Iris pigment epithelial cell (primary cell): ENCODE measurements around a stretch of chr1.

DNA sequence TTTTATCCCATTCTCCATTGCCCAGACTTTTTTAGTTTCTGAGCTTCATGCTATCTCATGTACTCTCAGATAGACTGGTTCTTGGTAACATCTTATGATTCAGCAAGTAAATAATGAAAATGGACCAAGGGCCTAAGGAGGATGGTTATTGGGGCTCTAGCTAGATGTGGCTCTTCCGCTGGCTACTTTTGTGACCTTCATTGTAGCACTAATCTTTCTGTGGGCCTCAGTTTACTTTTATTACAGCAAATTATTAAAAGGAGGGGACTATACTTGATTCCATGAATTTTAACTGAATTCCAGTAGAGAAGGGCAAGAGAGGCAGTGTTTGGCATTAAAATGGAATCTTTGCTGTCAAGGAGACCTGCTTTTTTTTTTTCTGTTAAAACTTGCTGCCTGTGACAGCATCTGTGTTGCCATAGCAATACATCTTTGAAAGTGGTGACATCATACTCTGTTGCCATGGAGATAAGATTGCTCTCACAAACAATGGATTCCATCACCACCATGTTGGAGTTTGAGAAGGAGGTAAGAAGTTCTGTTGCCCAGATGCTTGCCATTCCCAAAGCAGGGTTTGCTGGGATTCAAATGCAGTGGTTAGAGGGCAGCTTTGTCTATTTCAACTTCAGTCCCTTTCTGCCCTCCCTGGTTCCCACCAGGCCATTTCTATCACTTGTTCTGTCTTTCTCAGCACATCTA is 150.0 kb downstream of the PLXNA2 start:
- RRBS: no CpG with 5 or more reads among the region's 1 CpG

GRCh38 chr1:208202918-208203747 is 41.1 kb downstream of the PLXNA2 start:
- RRBS: no CpG with 5 or more reads among the region's 12 CpGs

DNA sequence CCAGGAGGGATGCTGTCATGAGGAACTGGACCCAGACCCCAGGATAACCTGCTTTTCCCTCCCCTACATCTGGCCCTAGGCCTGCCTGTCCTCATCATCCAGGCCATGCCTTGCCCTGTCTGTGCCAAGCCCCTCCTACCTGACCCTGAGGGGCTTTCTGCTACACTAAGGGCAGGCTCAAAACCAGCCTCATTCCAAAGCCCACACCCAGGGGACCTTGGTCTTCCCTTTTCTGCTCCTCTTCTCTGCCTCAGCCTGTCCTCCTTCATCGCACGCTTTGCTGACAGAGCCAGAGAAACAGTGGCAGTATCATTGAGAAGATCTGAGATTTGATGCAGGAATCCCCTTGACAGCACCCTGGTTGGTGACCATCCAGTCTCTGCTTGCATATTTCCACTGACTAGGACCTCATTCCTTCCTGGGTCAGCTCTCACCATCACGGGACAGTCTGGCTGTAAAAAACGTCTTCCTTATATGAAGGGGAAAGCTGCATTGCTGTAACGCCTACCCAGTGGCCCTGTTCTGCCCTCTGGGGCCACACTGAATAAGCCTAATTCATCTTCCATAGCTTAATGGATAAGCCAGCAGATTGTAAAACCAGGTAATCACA is 38.8 kb downstream of the PLXNA2 start:
- RRBS: no CpG with 5 or more reads among the region's 5 CpGs

- RRBS: no CpG with 5 or more reads among the region's 6 CpGs
Observed at GRCh38 chr1:209133056-209133474, 450.4 kb upstream of the CAMK1G start.

GRCh38 chr1:209383849-209384480 is 199.5 kb upstream of the CAMK1G start:
- RRBS: no CpG with 5 or more reads among the region's 4 CpGs

GRCh38 chr1:209427670-209429005 is 155.4 kb upstream of the CAMK1G start:
- RRBS: no CpG with 5 or more reads among the region's 21 CpGs

DNA sequence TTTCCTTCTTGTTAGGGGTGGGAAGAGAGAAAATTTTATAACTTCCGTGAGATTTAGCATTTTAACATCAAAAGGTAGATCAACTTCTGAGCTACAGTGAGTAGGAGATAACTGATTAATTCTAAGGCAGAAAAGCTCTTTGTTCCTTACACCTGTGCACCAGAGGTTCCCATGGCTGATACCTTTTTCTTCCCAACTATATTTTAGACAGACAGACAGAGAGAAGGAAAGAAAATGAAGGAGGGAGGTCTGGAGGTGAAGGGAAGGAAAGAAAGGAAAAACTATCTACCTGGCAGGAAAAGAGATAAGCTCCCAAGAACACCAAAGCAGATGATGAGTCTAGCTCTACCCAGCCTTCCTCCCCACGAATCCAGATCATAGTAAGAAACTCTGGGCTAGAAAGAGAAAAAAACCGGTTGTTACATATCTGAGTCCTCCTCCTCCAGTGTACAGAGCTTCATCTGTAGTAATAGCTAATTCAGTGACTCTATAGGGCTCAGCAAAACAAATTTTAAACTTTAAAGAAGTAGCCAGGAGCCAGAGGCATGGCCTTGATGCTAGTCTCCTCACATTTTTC is 1.5 kb downstream of the G0S2 start:
- RRBS: no CpG with 5 or more reads among the region's 3 CpGs

GRCh38 chr1:209765865-209766546 is 10.2 kb downstream of the TRAF3IP3 start:
- RRBS: no CpG with 5 or more reads among the region's 5 CpGs

DNA sequence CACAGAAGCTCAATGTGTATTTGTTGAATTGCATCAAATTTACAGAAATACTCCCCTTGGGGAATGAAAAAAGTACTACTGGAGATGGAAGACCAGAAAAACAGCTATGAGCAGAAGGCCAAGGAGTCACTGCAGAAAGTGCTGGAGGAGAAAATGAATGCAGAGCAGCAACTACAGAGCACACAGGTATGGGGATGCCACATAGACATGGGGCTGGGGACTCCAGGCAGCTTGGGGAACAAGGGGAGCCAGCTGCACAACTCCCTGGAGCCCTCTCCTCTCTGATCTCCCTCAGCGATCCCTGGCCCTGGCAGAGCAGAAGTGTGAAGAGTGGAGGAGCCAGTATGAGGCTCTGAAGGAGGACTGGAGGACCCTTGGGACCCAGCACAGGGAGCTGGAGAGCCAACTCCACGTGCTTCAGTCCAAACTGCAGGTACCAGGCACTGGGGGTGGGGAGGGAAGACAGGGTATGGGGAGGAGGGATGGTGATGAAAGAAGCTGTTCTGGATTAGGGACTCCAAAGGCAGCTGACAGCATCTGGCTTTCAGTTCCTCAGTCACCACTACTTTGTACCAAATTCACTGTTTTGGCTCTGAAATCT is 9.0 kb downstream of the C1orf74 start:
- RRBS: no CpG with 5 or more reads among the region's 2 CpGs

DNA sequence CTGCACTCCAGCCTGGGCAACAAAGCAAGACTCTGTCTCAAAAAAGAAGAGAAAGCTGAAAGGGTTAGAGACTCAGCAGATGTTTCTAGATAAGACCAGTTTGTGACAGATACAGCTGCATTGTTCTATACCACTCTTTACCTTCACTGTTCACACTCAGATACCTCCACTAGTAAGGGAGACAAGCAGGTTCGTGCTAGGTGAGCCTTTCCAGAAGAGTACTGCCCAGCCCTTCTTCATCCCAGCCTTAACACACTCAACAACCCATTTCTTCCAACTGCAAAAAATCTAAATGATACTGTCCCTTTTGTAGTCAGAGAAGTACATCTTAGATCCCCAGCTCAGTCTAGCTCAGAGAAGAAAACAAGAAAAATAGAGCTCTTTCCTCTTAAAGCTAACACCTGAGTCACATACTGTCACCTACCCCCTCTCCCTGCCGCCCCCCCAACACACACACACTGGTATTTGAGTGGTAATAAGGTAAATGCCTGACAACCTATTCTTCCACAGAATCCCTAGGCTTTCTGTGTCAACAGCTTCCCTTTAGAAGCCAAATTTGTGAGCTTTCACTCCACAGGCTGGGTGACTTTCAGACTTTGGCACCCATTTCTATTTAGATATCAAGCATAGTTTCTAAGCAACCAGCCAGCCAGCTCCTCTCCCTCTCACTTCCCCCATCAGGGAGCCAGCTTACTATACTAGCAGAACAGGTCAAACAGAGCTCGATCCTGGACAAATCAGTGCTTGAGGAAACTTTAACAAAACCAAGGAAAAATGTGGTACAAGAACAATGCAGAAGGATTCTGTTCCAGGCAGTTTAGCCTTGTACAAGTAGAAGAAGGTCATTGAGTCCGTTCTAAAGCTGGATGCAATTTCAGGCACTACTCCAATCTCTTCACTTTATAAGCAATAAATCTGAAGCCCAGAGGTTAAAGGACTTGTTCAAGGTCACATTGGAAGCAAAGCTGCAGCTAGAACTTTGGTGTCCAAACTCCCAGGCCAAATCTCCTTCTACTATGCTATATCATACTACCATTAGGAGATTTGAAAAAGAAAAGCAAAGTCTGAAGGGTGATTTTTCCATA is 3.2 kb upstream of the C1orf74 start:
- RRBS: no CpG with 5 or more reads among the region's 4 CpGs

- RRBS: no CpG with 5 or more reads among the region's 3 CpGs
Observed at GRCh38 chr1:210239823-210240173, 7.2 kb downstream of the SERTAD4 start.

GRCh38 chr1:210262670-210263112 is 30.1 kb downstream of the SERTAD4 start:
- RRBS: no CpG with 5 or more reads among the region's 7 CpGs

- RRBS: no CpG with 5 or more reads among the region's 9 CpGs
Observed at GRCh38 chr1:210292991-210293604, 35.6 kb upstream of the HHAT start.

DNA sequence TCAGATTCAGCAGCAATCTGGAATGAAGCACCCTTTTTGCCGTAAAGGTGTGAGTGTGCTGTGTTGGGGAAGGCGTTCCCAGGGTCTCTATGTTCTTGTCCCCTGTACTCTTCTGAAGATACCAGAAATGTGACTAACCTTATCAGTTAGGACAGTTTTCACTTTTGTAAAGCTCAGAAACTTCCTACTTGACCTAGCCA is 34.2 kb downstream of the HHAT start:
- RRBS: no CpG with 5 or more reads among the region's 2 CpGs

GRCh38 chr1:210438908-210439970 is 110.5 kb downstream of the HHAT start:
- RRBS: no CpG with 5 or more reads among the region's 7 CpGs

GRCh38 chr1:210707371-210707873 is 378.7 kb downstream of the HHAT start:
- RRBS: no CpG with 5 or more reads among the region's 6 CpGs

DNA sequence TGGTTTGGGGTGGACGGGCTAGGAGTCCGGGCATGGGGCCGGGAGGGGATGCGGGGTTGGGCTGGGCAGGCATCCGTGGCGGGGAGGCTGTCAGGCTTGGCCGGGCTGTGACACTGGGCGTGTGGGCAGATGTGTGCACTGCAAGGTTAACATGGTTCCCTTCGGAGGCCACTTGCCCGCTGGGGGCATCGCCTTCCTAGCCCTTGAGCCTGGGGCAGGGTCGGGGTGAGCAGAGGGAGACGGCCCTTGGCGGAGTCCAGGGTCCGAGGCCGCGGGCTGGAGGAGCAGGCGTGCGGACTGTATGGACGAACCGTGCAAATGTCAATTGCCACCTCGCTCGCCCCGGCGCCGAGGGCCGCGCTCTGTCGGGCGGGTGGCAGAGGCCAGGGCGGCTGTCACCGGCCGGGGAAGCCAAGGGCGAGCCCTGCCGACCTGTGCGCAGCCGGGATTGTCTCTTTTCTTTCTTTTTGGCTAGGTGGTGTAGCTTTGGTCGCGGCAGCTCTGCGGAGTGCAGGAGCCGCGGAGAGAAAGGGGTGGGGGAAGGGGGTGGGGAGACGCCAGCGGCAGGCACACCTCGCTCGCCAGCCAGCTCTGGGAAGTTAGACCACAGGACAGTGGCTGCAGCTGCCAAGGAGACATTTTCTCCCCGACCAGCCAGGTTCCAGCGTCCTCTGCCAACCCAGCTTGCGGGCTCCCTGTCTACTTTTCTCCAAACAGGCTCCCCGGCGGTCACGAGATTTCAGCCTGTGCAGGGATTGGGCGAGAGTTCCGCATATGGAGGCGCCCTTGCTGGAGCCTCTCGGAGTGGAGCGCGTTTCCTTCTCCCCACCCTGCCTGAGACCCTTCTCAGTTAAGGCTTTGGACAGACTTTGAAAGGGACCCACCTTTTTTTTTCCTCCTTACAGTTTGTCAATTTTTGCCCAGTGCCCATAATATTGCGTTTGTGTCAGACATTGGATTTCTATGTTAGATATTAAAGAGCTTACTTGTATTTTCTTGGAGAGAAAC is 1.4 kb downstream of the RCOR3 start:
- RRBS: 4% methylated on average over 19 of the region's 59 CpGs

- RRBS: no CpG with 5 or more reads among the region's 7 CpGs
Observed at GRCh38 chr1:211327632-211327947, 957 bp downstream of the TRAF5 start.

- RRBS: 97% methylated on average over 3 of the region's 15 CpGs
Observed at GRCh38 chr1:211524460-211525093, 32.6 kb upstream of the RD3 start.